ENCODE measurements around the gene APOH.

DNA sequence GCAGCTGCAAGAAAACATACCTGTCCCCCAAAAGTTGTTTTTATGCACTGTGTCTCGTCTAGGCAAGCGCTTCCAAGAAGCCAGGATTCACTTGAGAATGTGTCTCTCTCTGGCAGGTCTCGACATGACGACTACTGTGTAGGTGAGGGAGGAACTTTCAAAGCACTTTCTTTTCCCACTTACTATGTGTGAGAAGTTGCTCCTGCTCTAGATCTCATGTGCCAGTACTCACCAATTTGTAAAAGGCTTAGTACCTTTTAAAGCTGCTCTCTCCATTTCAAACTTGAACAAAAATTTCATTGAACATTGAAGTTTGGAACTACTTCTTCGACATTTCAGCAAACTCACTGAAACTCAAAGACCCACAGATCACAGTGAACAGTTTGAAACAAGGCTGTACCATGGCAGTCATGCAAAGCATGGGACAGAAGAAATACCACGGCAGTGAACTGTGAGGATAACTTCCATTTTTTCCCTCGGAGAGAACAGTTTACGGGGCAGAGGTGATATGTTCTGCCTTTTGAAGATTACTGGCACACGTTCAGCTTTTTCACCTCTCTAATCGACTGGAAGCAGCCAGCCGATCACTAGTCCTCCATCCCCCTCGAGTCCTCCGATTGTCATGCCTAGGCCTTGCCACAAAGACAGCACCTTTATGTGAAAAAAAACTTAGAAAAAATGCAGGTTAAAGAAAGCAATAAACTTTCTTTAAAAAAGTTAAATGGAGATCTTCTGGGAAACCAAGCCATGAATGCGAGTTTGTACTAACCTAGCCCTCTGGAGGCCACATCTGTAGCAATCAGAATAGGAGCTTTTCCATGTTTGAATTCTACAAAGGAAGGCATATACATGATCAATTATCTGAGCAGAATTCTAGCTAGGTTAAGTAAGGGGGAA lies 4.6 kb downstream of the DDX5 start:
- RRBS = no CpG with 5 or more reads among the region's 14 CpGs

GRCh38 chr17:64505089-64506042 lies 723 bp downstream of the DDX5 start:
- RRBS = 2% methylated on average over 25 of the region's 64 CpGs

- RRBS = no CpG with 5 or more reads among the region's 3 CpGs
These were observed 65.9 kb downstream of the CEP95 start for GRCh38 chr17:64572483-64573292.

DNA sequence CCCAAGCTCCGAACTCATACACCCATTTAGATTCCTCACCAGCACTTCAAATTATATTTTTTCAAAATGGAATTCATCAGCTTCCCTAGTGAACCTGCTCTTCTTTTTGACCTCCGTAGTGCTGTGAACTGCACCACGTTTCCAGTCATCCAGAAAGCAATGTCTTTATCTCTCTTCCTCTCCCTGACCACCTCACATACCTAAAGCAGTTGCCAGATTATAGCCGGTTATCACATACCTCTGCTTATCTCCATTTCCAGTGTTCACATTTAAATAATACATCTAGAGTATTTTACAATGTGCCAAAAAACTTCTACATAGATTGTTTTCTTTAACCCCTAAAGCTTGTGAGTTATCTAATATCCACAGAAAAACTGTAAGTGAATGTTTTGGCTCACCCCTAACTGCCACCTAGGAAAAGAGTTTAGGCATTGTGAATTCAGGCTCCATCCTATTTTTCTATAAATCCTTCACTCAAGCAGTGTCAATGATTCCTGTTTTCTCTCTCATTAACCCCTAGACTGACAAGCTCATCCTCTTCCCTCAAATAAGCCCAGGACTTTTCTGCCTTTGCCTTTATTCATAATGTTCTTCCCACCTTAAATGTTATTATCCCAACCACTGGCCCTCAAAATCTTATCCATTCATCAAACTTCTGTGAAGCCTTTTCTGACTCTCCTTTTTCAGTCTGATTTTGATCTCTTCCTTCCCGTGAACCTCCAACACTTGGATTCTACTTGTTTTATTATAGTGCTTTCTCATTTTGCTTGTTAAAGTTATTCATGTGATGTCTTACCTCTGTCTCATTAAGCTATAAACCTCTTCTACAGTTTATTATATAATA lies 41.9 kb downstream of the SMURF2 start:
- RRBS = no CpG with 5 or more reads among the region's 5 CpGs

DNA sequence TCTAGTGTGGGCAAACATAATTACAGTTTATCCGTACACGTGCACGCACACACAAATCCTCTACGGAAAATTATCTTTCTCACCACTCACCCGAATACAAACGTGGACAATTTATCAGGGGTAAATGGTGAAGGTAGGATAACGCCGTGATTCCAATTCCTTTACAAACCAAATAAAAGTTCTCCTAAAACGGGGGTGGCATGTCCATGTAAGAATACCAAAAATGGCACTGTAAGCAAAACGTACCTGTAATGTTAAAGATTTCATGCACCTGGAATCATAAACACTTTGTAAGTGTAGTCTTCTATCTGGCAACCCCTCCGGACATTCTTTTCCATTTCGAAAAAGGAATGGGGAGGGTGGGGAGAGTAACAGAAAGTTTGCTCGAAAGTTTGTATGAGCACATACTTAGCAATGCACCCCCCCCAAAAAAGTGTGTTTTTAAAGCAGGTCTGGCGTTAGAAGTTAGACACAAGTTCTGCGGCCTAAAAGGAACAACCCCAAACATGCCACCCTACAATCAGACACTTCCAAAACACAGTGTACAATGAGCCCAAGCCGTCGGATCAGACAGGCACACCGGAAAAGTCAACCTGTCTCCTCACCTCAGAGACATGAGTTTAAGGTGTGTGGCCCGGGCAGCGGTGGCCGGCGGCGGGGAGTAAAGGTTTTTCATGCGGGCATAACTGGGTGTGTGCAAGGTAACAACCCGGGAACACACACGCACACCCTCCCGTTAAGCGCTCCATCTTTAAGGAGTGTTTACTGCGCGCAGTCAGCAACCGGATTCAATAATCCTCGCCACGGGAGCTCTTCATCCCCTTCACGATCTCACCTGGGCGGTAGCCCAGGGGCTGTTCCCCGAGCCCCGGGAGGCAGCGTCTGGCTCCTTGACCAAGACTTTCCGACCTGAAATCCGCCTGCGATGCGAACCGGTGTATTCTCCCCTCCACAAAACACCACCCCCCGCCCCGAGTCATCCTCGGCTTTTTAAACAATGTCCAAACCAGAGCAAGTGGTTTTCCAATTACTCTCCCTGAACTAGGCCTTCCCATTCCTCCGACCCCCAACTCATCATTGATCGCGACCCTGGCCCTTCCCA lies 1.1 kb downstream of the SMURF2 start:
- RRBS = under 1% methylated on average over 6 of the region's 49 CpGs

- RRBS = no CpG with 5 or more reads among the region's 11 CpGs
These were observed 77.5 kb upstream of the SMURF2 start for GRCh38 chr17:64739356-64740194.

DNA sequence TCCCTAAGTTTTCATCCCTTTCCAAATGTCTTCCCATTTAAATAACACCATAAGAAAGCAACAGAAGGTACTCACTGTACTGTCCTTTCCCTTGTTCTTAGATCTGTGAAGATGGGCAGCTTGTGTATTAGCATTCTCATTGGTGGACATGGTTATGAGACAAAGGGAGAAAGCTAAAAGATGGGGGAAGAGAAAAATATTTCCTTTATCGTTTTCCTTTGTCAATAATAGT lies 96.3 kb upstream of the SMURF2 start:
- RRBS = no CpG with 5 or more reads among the region's 1 CpG

GRCh38 chr17:64974892-64975898 lies 55.9 kb upstream of the LRRC37A3 start:
- RRBS = 2% methylated on average over 6 of the region's 82 CpGs

- RRBS = no CpG with 5 or more reads among the region's 2 CpGs
These were observed 67.5 kb downstream of the GNA13 start for GRCh38 chr17:64989113-64989383.

DNA sequence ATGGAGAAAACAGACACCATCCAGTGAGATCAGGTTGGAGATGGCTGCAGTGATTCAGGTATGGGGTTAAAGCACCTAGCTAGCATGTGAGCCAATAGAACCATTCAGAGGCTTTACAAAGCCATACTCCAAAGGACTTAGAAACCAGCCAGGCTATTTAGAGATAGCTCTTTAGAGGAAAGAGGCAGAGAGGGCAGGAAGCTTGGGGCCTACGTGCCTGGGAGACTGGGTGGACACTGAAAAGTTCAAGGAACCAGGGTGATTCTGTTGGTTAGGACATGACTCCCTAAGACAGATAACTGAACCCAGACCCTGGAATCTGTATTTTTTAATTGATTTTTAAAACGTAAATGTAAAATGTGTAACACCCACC lies 16.0 kb upstream of the GNA13 start:
- RRBS = no CpG with 5 or more reads among the region's 2 CpGs

DNA sequence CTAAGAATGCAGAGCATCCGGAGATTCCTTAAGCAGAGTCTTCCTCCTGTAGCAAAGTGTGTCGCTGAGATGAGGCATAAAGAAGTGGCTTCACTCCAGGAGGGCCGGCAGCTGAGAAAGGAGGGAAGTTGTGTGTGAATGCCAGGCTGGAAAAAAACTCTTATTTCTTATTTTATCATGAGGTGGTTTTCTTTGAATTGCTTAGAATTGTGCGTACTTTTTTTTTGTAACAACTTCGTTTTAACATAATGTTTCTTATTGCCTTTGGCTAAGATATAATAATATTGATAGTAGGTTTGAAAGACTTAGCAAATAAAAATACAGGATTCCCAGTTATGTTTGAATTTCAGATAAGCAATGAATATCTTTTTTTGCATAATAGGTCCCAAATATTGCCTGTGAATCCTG lies 46.8 kb downstream of the RGS9 start:
- RRBS = 15% methylated on average over 2 of the region's 5 CpGs

GRCh38 chr17:65472634-65473184 lies 88.7 kb downstream of the AXIN2 start:
- RRBS = no CpG with 5 or more reads among the region's 5 CpGs

GRCh38 chr17:65556366-65557062 lies 4.9 kb downstream of the AXIN2 start:
- RRBS = no CpG with 5 or more reads among the region's 13 CpGs

- RRBS = no CpG with 5 or more reads among the region's 37 CpGs
These were observed 2.4 kb downstream of the AXIN2 start for GRCh38 chr17:65558748-65559737.

DNA sequence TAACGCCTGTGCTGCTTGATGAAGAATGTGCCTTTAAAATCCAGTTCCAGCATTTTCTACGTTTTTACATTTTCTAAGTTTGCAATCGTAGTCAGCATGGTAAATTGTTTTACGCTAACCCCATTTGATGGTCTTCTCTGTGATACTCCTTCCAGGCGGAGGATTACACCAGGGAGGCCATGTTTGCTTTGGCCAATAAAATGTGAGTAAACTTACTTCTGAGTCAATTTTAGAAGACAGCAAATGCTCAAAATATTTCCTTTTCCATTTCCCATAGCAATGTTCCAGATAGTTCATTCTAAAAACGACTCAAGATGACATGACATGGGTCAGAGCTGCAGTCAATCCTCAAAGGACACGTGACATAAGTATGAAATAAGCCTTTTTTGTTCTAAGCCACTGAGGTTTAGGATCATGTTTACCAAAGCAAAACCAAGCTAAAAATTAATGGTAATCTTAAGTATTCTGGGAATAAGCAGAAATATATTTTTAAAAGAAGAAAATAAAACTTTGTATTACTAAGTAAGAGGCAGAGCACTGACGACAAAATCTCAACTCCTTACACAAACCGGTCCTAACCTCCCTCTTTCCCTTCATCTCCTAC lies 266.3 kb downstream of the CEP112 start:
- RRBS = no CpG with 5 or more reads among the region's 9 CpGs

- RRBS = no CpG with 5 or more reads among the region's 10 CpGs
These were observed at the start of gene APOH for GRCh38 chr17:66229168-66229965. TSS of gene APOH (minus strand) at chr17:66229415.

- RRBS = no CpG with 5 or more reads among the region's 4 CpGs
These were observed 1.7 kb upstream of the APOH start for GRCh38 chr17:66230889-66231387.

DNA sequence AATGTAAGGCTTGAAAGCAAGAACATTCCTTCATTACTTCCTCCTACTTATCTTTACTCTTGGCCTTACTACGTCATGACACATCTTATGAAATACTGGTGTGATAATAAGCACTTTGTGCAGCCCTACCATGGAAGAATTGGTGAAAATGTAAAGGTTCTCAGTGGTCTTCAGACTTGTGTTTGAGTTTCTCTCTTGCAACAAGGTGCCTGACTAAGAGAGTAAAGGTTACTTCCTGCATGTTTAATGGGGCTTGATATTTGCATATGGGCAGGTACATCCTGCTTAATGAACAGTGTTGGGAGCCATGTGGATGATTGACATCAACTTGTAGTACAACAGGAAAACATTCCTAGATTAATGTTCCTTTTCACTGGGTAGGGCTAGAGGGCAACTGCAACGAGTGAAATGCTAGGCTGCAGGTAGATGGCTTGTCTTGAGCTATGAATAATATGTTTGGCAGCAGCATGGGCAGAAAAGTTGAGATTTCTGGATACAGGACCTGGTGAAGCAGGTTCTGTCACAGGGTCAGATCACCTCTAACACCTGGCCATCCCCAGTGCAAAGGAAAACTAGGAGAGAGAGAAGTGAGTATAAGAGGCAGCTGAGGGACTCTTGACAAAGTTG lies 84.5 kb downstream of the PRKCA start:
- RRBS = no CpG with 5 or more reads among the region's 2 CpGs

DNA sequence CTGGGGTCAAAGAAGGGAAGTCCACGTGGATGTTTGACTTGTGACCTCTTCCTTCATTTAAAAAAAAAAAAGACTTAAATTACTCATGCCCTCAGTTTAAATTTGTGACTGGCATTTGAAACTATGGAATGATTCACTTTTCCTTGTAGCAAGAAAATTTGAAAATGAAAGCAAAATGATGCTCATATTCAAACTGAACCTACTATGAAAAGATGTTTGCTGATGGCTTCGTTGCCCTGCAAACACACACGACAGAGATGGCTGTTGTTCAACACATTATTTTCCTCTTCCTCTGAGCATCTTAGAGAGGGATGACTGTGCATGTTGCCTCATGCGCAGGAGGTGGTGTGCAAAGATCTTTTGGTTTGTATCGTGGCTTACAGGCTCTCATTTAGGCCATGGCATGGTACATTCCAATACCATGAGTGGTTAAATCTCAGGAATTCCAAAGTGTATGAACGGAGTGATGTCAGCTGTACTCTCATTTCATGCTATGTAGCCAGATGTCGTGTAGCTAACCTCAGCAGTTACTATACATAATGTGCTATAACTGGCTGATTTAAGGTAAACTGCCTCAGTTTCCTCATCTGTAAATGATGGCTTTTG lies 164.5 kb downstream of the PRKCA start:
- RRBS = no CpG with 5 or more reads among the region's 7 CpGs

DNA sequence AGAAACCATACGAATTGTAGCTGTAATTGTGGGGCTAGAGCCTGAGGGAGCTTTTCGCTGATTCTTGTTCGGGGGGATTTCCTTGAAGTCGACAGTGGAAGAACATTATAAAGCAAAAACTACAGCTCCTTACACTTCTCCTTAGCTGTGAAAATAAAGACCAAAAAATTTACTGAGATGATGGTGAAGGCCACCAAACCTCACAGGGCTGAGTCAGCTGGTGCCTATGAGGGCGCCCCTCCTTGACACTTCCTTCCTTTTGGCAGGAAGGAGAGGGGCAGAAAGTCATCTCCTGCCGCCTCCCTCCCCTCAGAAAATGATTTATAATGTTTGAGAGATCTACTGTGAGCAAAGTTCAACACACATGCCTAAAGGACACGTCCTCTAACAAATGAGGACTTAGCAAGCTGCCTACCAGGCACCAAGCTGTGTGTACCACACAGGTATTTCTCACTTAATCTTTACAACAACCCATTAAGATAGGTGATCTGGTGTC lies 245.7 kb downstream of the PRKCA start:
- RRBS = no CpG with 5 or more reads among the region's 7 CpGs